ENCODE results near the genes PUS10 and XPO1.

DNA sequence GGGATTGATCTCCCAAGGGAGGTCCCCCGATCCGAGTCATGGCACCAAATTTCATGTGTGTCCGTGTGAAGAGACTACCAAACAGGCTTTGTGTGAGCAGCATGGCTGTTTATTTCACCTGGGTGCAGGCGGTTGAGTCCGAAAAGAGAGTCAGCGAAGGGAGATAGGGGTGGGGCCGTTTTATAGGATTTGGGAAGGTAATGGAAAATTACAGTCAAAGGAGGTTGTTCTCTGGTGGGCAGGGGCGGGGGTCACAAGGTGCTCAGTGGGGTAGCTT is 72.0 kb downstream of the VRK2 start:
- RRBS, result no CpG with 5 or more reads among the region's 8 CpGs

GRCh38 chr2:58428983-58429630 is 188.0 kb upstream of the FANCL start:
- RRBS, result no CpG with 5 or more reads among the region's 11 CpGs

DNA sequence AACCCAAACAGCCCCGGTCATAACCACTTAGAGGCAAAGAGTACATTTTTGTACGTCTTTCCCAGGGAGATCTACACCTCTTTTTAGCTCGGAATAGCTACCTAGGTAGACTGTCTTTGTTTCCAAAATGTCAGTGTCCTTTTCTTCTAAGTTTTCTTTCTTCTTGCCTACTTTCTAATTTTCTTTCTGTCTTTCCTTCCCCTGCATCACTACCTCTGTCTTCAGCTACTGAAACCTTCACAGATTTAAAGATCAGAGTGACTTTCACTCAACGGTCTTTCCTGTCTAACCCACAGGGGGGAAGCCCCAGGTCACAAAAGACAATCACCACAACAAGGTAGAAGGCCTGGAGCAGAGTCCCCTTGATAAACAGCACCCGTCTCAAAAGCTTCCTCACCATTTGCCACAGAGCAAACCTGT is 665.5 kb downstream of the BCL11A start:
- RRBS, result no CpG with 5 or more reads among the region's 5 CpGs

GRCh38 chr2:60094405-60095075 is 458.9 kb downstream of the BCL11A start:
- RRBS, result no CpG with 5 or more reads among the region's 8 CpGs

- RRBS, result no CpG with 5 or more reads among the region's 11 CpGs
These were observed 135.9 kb downstream of the BCL11A start for GRCh38 chr2:60417545-60418019.

DNA sequence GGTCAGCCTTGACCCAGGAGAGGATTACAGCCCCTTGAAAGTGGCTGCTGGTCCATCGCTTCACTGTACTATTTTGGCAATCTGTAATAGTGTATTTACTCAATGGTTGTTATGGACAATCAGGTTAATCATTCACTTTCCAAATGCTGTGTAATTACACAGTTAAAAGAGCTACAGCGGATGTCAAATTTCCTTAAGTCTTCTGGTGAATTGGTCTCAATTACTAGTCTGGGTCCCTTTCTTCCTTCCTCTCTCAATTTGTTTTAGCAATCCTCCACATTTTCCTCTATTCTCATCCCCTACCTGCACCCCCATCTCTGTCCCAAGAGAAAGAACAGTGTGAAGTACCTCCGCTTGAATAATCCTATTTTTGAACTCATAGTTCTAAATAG is 72.9 kb downstream of the BCL11A start:
- RRBS, result no CpG with 5 or more reads among the region's 3 CpGs

GRCh38 chr2:60554259-60554620 is 786 bp upstream of the BCL11A start:
- RRBS, result 2% methylated on average over 21 of the region's 32 CpGs

- RRBS, result 3% methylated on average over 13 of the region's 53 CpGs
These were observed 1.4 kb upstream of the BCL11A start for GRCh38 chr2:60554621-60555408.

- RRBS, result no CpG with 5 or more reads among the region's 12 CpGs
These were observed 31.5 kb downstream of the PAPOLG start for GRCh38 chr2:60787402-60788090.

GRCh38 chr2:60808321-60809067 is 52.4 kb downstream of the PAPOLG start:
- RRBS, result no CpG with 5 or more reads among the region's 19 CpGs

DNA sequence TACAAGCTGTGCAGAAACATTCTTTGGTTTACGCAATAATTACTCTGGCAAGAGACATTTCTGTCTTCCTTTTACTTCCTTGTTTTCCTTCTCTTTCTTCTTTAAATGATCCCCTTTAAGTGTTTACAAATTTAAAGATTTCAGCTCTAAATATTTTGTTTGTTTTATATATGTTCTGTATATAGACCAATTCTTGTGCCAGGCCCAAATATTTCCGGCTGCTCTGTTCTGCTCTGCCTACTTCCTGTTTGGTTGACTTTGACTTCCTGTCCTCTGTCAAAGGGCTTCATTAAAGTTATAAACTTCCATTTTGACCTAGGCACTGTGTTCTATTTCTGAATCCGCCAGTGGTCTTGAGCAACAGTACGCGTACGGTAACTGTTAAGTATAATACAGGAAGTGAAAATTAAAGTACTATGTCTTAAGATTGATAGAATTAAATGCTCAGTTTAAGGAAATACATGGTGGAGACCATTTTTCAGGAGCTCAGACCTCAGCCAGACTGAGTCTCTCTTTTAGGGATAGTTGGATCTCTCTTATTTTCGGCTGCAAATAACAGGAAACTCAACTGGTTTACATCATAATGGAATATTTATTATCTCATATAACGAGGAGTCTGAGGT is 13.5 kb upstream of the REL start:
- RRBS, result no CpG with 5 or more reads among the region's 8 CpGs

DNA sequence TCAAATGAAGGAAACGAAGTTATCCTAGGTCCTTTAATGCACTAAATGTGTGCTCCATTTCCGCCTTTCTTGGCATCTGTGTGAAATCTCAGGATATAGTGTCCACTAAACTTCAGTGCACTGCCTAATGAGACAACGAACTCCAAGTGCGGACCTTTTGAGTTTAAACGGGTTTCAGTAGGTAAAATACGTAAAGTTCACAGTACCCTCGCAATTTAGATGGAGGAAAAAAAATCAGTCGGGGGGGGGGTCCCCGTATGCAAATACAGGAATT is 740 bp upstream of the REL start:
- RRBS, result no CpG with 5 or more reads among the region's 9 CpGs

- RRBS, result no CpG with 5 or more reads among the region's 1 CpG
These were observed 17.1 kb downstream of the REL start for GRCh38 chr2:60898521-60898920.

- RRBS, result no CpG with 5 or more reads among the region's 3 CpGs
These were observed 18.1 kb downstream of the REL start for GRCh38 chr2:60899525-60899856.

GRCh38 chr2:60965328-60965818 is 52.1 kb upstream of the PEX13 start:
- RRBS, result no CpG with 5 or more reads among the region's 1 CpG

GRCh38 chr2:61017783-61018467 is at the start of gene PUS10:
PUS10 (minus strand) TSS chr2:61018255.
- RRBS, result no CpG with 5 or more reads among the region's 28 CpGs

DNA sequence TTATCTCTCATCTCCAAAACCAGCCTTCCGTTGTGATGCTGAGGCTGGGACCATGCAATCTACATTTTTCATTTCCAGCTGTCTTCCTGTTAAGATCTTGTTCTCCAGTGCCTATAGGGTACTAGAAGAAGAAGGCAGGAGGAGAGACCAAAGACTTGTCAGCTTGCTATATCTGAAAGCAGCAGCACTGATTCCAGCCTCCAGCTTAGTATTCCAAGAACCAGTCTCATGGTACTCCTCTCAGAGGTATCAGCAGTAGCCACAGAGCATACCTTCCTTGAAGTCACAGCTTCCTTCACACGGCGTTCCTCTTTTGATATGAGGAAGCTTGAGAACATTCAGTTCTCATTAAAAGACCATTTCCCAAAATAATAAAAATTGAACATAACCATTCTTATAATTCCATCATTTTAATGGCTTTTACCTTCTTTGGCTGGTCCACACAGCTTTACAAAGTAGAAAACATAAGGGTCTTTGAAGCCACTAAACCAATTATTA is 49.8 kb downstream of the USP34 start:
- RRBS, result no CpG with 5 or more reads among the region's 3 CpGs

DNA sequence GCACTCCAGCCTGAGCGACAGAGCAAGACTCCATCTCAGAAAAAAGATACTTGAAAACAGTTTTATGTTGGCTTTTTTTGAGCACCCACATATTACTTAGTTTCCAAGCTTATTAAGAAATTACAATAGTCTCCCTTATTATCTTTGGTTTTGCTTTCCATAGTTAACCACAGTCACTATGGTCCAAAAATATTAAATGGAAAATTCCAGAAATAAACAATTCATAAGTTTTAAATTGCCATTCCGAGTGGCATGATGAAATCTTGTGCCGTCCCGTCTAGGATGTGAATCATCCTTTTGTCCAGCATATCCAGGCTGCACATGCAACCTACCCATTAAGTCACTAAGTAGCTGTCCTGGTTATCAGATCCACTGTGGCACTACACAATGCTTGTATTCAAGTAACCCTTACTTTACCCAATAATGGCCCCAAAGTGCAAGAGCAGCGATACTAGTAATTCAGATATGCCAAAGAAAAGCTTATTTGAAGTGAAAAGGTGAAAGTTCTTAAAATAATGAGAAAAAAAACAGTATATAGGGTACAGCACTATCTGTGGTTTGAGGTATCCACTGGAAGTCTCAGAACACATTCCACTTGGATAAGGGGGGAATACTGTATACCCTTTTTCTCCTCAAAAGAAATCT is 10.7 kb downstream of the USP34 start:
- RRBS, result no CpG with 5 or more reads among the region's 5 CpGs

DNA sequence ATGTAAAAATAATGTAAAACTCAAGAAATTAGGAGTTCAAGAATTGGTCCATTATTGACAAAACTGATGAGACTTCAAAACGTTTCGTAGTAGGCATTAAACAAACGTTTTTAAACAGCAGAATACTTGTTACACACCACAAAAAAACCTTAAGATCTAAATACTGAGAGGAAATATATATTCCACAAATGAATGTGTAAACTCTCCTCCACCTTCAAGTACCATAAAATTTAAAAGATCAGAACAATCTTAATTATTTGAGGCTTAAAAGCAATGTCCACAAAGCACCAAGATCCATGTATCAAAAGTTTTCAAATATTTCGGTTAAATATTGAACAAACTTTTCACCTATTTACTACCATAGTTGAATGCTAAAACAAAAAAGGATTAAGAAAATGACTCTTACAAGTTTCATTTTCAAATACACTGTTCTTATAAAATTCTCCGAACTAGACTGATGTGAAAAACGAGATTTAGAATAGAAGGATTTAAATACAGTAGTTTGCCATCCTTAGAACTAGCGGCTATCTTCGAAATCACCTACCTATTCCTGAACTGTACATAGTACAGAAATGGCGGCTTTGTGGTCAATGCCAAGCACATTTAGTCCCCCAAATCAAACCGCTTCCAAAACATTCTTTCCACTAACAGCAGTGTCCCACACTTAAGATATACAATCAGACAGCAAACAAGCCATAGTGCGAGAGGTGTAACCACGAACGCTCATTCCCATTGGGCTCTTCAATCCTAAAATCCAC is 2.3 kb downstream of the XPO1 start:
- RRBS, result no CpG with 5 or more reads among the region's 13 CpGs

DNA sequence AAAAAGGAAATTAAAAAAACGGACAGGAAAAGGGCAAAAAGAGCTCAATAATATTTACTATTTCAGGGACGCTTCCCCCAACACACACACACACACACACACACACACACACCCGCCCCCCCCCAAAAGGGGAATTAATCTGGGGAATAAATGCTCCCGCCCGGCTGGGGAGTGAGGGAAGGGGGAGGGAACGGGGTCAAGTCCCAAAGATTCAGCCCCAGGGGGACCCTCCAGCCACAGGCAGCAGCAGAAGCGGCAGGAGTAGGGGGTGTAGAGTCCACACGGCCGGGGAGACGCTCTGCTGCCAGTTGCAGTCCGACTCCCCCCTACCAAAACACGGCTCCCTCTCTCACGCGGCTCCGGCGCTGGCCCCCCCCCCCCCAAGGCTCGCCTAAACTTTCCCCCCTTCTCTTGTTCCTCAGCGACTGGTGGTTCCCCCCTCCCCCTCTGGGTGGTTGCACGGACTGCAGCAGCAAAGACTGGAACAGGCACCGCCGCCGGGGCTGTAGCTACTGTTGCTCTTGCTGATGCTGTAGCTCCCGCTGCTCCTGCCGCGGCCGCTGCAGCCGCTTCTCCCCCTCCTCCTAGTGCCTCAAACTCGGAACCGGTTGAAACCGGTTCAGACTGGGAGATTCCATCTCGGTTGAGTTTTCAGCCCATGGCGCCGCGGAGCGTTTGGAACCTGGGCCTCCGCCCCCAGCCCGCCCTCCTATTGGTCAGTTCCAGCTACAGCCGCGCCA is at the start of gene XPO1:
TSS of gene XPO1 (minus strand) at position 684 of the 740 bp plus-strand sequence.
- RRBS, result under 1% methylated on average over 7 of the region's 39 CpGs